ENCODE results near the genes ADGRL2 and LPAR3.

GRCh38 chr1:78850937-78851370, 155.6 kb downstream of the ADGRL4 start:
- RRBS = no CpG with 5 or more reads among the region's 22 CpGs

DNA sequence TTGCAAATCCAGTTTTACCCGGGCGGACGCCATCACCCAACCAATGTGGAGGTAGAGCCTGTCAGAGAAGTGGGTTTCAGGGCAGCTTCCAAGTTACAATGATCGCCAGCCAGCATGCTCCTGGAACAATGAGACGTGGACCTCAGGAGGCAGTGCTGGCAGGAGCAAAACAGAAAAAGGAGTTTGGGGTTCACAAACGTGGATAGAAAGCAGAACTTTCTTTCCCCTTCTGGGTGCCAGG, 488.6 kb upstream of the ADGRL2 start:
- RRBS = no CpG with 5 or more reads among the region's 6 CpGs

DNA sequence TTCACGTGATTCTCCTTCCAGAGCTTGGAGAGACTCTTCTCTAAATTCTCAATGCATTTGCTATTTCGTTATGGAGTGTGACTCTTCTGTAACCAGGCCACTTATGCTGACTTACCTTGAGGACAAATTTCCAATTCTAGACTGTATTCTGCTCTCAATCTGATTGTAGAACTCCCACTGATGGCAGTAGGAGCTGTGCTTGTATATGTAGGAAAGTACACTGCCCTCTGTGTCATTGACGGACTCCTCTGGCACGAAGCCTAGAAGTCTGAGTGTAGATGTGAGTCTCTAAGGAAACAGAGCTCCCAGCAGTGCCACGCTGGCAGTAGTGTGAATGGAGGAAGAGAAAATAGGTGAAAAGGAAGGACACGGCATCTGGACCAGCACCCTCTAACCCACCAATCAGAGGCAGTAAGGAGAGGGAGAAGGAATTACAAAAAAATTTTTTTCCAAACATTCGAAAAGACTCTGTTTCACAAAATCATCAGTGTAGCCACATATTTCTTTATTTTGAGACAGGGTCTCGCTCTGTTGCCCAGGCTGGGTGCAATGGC, 130.4 kb upstream of the ADGRL2 start:
- RRBS = no CpG with 5 or more reads among the region's 8 CpGs

- RRBS = 4% methylated on average over 21 of the region's 70 CpGs
Measured at GRCh38 chr1:81800787-81801641, at the start of gene ADGRL2. Gene ADGRL2, plus strand, starts transcription at chr1:81800934.

- RRBS = no CpG with 5 or more reads among the region's 1 CpG
Measured at GRCh38 chr1:82782641-82782840, 981.8 kb downstream of the ADGRL2 start.

- RRBS = no CpG with 5 or more reads among the region's 2 CpGs
Measured at GRCh38 chr1:83151039-83151587, 847.8 kb downstream of the TTLL7 start.

GRCh38 chr1:83263570-83264474, 735.1 kb downstream of the TTLL7 start:
- RRBS = no CpG with 5 or more reads among the region's 36 CpGs

DNA sequence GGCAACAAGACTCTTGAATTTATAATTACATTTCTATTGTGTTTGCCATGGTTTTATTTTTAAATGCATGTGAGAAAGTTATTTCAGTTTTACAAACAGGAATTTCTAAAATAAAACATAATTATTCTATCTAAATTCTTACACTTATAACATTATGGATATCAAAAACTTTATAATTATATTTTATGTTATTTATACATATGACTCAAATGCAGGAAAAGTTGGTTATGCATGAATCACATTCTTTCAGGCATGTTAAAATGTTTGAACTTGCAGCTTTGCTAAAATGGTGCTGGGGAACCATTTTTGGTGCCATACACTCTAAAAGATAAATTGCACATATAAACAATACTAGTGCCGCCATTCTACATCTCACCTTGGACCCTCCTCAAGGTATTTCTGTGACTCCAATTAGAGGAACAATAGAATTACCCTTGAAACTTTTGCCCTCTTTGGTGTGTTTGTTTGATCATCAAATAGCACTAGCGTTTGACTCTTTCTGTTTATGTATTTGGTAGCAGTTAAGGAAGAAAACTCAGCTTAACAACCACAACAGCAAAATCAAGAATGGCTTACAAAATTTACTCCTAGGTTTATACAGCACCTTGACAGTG, 962 bp downstream of the PRKACB start:
- RRBS = no CpG with 5 or more reads among the region's 2 CpGs

GRCh38 chr1:84272234-84272722, 29.2 kb upstream of the SAMD13 start:
- RRBS = no CpG with 5 or more reads among the region's 1 CpG

- RRBS = no CpG with 5 or more reads among the region's 4 CpGs
Measured at GRCh38 chr1:84299739-84300229, 1.7 kb upstream of the SAMD13 start.

DNA sequence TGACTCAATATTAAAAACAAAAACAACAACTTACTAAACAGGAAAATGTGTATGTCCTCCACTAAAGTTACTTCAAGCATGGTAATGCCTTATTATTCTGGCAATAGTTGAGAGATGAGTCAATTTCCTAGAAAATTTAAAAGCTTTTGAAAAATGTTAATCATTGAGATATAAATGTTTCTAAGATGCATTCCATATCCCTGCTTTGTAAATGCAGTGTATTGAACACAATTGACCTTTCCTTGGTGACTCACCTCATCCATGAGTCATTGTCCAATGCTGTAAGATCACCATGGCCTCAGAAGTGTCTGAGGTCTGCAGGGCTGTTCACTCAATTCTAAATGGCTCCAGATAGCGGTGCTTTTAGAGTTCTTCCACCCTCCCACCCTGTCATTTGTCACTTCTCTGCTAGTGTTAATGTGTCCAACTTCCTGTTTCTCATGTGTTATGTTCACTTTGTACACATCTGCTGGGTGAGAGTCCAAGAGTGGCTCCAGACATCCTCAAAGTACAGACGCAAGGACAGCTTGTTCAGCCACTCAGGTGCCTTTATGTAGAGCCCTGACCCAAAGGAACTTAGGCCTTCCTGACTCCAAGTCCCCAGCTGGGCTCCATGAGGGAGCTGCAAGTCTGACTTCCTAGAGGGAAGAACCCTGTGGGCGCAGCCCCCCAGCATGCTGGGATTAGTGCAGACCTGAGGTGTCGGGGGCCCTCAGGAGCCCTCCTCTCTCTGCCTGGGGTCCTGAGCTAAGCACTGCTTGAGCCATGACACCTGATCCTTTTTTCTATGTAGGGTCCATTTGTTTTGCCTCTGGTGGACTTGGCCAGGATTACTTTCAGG, 32.5 kb upstream of the DNASE2B start:
- RRBS = no CpG with 5 or more reads among the region's 4 CpGs

- RRBS = no CpG with 5 or more reads among the region's 3 CpGs
Measured at GRCh38 chr1:84366734-84367075, 31.6 kb upstream of the DNASE2B start.

DNA sequence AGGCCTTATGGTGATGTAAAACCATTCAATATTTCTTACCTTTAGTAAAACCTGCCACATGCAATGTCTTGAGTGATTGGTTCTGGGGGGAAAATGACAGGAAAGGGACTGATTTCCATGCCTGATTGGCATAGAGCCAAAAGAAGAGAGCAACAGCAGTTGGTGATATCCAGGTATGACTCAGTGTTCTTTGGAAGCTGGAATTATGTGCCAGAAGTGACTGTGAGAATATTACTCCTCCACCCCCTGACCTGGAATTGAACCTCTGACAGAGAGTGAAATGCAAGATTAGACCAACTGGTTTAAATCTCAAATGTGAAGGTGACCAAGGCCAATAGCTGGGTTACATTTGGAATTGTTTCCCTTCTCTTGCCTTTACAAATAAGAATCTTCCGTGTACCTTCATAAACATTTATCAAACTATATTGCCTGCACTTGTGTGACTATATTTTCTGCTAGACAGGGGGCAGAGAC, 8.3 kb downstream of the DNASE2B start:
- RRBS = no CpG with 5 or more reads among the region's 1 CpG

GRCh38 chr1:84498055-84498711, 8.0 kb upstream of the SPATA1 start:
- RRBS = no CpG with 5 or more reads among the region's 2 CpGs

DNA sequence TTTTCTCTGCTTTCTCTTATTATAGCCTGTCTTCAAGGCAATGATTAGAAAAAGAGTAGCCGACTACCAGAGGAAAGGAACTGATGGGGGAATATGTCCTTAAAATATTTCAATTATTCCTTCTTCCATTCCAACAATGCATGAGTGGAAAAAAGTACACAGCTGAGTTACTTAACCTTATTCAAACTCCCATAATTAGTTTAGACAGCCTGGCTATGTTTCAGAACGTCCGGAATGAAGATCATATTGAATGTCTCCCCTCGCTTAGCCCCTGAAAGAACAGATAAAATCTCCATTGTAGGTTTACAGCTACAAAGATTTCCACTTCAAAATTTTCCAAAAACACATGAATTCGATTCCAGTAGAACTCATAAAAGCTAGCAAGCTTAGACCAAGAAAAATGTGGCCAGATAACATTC, 29.2 kb upstream of the SSX2IP start:
- RRBS = no CpG with 5 or more reads among the region's 5 CpGs

DNA sequence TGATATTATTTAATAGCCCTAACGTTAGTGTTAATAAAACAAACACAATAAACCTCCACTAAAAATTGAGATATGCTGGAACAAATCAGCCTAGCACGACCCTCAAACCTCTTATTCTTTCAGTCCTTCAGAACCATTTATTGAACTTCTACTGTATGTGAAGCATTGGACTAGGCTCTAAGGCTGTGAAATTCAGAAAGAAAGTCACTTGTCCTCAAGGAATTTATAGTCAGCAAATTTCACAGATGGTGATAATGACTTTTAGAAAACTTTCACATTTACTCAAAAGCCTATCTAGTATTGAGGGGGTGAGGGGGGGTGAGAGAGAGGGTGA, 66.1 kb upstream of the SSX2IP start:
- RRBS = no CpG with 5 or more reads among the region's 2 CpGs

DNA sequence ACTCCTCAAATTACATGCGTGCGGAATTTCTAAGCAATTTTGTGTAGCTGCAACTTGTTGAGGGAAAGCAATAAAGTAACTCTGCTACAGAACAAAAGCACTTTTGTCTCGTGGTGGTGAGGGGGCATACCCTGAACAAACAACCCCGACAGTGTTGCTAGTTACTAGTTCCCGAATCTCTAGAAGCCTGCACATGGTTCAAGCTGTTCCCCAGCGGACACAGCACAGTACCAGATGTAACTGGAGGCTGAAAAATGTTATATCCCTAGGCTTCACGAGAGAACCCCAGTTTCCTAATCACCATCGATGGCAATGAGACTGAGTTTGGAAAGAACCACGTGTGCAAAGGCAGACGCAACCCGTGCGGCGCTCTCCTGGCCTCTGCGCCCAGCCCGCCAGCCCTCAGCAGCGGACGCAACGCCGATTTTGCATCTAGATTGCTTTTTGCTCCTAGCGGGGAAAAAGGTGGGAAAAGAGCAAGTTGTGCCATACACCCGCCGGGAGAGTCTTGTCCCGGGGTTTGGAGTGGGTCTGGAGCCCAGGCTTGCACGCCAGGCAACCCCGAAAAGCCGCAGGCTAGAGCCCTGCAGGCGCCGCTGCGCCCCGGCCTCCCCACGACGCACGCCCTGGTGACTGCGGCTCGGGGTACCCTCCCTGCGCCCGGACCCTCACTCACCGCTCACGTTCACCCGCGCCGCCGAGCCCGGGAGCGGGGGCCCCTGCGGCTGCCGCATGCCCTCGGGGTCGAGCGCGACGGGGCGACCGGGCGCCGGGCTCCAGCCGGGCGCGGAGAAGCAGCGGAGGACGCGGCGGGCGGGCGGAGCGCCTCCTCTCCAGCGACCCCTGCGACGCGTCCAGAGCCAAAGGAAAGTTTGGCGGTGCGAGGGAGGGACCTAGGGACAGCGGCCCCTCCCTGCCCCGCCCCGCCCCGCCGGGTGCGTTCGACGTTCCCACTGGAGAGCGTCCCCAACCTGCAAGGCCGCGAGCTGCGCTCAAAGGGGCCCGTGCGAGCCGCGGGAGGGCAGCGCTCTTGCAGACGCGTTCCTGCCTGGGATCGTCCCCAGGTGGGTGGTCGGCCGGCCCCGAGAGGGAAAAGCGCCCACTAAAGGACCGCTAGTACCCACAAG, at the start of gene LPAR3:
Gene LPAR3, minus strand, starts transcription at position 867 of the 1,127 bp plus-strand sequence.
- RRBS = 3% methylated on average over 30 of the region's 97 CpGs

DNA sequence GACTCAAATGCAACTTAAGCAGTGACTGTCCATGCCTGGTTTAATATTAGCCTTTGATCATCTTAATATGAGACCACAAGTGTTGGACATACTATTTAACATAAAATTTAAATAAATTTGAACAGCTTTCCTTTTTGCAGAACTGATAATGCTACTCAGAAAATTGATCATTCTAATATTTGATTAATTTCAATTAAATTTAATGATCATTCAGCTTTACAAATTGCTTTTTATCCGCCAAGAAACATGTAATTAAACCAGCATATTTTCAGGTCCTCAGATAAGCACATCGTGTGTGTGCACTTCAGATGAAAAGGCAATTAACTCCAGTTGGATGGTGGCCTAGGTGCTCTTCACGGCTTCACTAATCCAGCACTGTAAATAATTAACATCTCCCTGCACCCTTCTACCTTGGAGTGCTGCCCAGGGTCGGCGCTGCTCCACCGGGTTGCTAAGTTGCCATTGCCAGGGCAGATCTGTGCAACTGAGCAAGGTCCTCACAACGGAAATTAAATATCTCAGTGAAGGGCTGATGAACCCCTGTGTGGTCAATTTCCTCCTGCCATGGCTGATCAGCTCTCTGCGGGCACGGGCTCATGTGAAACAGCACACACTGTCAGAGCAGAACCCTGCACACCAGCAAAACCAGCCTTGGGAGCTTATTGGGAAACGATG, 63.3 kb downstream of the SYDE2 start:
- RRBS = no CpG with 5 or more reads among the region's 10 CpGs

GRCh38 chr1:85361306-85361641, 84.8 kb upstream of the BCL10 start:
- RRBS = no CpG with 5 or more reads among the region's 1 CpG

DNA sequence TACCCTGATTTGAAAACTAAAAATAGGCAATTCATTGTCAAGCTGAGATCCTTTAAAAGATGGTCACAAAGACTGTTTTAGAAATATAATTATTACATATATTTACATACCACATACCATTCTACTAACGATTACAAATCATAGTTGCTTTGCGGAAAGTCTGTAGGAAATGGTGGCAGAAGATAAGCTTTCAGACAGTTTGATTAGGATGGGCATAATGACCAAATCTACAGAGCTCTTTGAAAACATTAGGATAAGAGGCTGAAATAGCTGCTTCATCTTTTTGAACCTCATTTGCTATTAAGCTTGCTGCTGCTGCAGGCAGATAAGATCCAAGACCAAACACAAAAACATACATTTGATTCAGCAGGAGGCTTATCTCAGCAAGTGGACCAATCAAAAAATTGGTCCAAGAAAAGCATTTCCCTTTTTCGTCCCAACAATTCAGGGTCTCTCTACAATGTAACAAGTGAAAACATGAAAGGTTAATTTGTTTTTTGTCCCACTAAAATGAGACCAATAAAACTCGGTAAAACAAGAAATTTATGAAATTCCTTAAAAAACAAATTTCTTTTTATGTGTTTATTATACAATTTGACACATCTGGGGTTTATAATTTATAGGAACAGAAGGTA, 47.0 kb downstream of the DDAH1 start:
- RRBS = no CpG with 5 or more reads among the region's 4 CpGs